ENCODE measurements around the genes MS4A7, MS4A10 and CD6.

GRCh38 chr11:60263545-60263918 is 16.9 kb upstream of the MS4A4A start:
- PRO-cap: no peak

DNA sequence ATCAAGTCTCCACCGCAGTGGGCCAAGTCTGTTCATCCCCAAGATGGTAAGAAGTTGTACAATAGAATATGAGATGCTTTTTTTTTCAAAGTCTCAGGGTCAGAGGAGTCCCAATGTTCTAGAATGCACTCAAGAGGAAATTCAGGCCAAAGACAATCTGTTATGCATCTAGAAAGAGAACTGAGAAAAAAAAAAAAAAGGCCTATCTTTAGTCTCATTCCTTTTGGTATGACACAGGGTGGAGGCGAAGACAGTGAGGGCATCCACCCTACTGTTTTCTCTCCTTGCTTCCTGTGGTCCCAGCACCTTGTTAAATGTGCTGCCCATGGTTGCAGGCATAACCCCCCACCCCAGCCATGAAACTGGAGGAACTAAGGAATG is 20.3 kb downstream of the MS4A6E start:
- PRO-cap: no peak

DNA sequence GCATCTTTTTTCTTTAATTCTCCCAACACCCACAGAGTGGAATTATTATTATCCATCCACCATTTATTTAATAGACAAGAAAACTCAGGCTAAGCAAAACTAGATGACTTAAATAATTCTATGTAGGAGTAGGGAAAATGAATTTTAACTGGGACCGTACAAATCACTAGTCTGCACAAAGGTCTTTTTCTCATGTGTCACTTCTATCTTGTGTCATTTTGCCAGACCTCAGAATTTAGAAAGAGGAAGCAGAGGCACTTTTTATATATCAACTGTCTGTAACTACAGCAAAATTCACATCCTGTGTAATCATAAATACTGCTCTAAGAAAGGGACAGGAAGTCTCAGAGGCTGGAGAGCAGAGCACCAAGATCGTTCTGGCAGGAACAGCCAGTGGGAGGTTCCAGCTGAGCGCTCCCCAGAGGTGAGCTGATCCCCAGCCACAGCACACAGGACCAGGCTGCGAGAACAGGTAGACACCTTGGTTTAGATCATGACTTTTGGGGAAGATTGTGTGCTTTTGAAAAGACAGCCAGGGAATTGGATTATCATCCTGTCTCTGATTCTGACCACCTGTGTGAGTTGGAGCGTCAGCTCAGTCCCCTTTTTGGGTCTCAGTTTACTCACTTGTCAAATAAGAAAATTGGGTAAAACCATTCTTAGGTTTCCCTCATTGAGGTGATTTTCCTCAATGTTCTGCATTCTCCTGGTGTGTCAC is at the start of gene MS4A7:
MS4A7 (plus strand) TSS at position 340 of the 718 bp plus-strand sequence.
- PRO-cap: no peak

DNA sequence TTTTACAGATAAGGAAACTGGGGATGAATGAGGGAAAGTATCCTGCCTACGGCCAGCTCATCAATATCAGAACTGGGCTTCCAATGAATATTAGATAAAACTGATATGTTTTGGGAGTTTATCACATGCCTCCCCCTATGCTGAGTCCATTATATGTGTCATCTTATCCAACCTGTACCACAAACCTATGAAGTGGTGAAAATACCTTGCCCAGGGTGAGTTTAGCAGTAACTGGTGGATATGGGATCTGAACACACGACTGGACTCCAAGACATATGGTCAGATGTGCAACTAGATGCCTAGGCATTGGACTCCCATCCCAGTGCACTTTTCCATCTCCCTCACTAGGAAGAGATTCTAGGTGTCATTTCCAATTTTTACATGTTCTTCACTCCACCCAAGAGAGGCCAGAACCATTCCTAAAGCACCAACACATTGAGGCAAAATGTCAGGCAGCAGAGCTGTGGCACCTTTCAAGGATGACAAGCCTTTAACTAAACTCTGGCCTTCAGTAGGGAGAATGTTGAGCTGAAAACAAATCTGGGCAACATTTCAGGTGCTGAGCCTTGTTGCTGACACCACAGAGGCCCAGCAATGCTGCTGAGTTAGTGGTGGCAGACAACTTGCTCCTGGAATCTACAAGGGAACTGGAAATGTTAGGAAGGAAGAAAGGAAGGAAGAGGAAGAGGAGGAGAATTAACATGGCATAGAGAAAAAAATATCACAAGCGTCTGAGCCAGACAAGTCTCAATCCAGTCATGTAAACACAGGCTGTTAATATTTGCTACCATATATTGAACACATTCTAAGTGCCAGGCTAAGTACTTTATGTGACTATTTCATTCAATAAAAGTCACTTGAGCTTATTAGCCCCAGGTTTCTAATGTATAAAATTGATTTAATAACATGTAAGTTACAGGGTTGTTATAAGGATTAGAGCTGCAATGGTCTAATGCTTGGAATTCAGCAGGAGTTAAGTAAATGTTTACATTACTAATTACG is 3.5 kb downstream of the MS4A7 start:
- PRO-cap: no peak

- PRO-cap: no peak
Observed at GRCh38 chr11:60594306-60594526, 79.0 kb downstream of the MS4A13 start.

GRCh38 chr11:60711062-60711781 is 11.8 kb downstream of the MS4A8 start:
- PRO-cap: no peak

DNA sequence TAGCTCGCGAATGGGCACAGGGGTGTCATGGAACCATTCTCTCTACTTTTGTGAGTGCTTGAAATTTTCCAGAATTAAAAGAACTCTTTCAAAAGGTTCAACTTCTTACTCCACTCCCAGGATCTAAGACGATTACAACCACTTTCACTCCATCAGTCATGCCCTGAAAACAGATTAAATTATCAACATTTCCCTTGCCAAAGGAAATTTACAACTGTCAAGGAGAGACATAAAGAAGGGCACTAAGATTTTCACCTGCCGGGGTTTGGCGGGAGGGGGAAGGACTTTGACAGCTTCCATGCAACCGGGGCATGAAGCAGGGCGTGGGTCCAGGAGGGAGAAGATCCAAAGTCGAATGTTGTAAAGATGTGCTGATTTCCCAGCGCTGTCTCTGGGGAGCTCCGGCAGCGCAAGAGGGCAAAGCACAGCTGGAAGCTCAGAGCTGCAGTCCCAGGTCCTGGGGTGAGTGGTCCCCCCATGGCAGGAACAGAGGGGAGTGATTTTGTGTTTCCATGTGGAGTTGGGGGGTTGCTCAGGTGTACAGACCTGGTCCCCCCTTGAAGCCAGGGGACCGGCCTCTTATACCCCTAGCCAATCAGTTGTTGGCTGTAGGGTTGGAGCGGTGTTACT is at the start of gene MS4A10:
MS4A10 (plus strand) TSS at position 374 of the 630 bp plus-strand sequence.
- PRO-cap: no peak

- PRO-cap: no peak
Observed at GRCh38 chr11:60786477-60787107, 1.5 kb downstream of the MS4A10 start.

- PRO-cap: no peak
Observed at GRCh38 chr11:60854164-60854598, 1.6 kb downstream of the PTGDR2 start.

DNA sequence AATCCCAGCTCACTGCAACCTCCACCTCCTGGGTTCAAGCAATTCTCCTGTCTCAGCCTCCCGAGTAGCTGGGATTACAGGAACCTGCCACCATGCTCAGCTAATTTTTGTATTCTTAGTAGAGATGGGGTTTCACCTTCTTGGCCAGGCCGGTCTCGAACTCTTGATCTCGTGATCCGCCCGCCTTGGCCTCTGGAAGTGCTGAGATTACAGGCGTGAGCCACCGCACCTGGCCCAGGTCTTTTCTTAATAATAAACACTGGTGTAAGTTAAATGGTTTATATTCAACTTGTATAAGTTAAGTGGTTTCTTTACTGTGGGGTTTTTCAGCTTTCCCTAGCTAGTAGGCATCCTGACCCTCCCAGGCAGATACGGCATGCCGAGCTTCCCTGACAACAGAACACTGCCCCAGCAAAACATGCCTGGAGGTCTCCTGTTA is 17.0 kb downstream of the PRPF19 start:
- PRO-cap: no peak

DNA sequence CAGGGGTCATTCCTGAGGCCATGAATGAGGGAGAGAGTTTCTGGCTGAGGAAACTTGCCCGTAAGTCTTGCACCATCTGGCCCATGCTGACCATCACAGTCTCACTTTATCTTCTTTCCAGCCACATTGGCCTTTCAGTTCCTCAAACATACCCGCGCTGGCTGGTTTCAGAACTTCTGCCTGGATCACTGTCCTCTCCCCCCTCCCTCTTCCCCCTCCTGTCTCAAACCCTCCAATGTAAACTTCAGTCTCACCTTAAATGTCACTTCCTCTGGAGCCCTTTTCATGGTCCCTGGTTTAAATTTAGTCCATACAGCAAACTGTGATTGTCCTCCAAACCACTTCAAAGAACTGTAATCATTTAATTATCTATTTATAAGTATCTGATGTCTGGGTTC is 3.7 kb upstream of the TMEM109 start:
- PRO-cap: no peak

GRCh38 chr11:60952791-60952996 is 718 bp upstream of the SLC15A3 start:
- PRO-cap: no peak

GRCh38 chr11:60971213-60972028 is at the start of gene CD6:
Gene CD6 (plus strand): TSS chr11:60971680.
- PRO-cap: bidirectional peak, plus-strand start at chr11:60971726, minus-strand start at chr11:60971541

DNA sequence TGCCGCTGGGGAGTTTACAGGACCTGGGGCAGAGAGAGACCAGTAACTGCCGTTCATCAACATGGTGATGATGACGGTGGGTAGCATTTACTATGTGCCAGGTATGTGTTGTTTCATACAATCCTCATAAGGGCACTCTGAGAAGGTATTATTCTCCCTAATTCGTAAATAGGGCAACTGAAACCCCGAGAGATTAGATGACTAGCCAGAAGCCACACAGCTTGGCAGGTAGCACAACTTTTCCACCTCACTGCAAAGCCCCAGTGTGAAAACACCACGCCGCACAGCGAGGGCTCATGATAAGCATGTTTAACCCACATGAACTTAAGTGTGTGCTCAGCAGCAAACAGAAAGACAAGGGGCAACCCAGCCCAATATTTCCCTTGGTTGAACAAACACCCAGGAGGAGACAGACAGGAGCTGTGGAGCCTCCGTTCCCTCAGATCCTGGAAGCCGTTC is 52.1 kb downstream of the CD6 start:
- PRO-cap: no peak

GRCh38 chr11:61042601-61042930 is 59.7 kb upstream of the CD5 start:
- PRO-cap: bidirectional peak, plus-strand start at chr11:61042723, minus-strand start at chr11:61042467

DNA sequence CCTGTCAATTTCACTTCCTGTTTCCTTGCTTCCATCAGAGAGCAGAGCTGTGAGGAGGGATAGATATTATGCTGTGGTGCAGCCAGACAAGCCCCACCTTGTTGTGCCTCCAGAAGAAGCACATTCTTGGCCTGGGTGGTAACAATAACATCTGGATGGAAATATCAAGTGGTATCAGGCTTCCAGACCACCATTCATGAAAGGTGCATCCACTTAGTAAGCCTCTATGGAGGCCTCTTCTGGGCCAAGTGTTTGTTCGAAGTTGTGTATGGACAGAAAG is 40.7 kb upstream of the CD5 start:
- PRO-cap: no peak

DNA sequence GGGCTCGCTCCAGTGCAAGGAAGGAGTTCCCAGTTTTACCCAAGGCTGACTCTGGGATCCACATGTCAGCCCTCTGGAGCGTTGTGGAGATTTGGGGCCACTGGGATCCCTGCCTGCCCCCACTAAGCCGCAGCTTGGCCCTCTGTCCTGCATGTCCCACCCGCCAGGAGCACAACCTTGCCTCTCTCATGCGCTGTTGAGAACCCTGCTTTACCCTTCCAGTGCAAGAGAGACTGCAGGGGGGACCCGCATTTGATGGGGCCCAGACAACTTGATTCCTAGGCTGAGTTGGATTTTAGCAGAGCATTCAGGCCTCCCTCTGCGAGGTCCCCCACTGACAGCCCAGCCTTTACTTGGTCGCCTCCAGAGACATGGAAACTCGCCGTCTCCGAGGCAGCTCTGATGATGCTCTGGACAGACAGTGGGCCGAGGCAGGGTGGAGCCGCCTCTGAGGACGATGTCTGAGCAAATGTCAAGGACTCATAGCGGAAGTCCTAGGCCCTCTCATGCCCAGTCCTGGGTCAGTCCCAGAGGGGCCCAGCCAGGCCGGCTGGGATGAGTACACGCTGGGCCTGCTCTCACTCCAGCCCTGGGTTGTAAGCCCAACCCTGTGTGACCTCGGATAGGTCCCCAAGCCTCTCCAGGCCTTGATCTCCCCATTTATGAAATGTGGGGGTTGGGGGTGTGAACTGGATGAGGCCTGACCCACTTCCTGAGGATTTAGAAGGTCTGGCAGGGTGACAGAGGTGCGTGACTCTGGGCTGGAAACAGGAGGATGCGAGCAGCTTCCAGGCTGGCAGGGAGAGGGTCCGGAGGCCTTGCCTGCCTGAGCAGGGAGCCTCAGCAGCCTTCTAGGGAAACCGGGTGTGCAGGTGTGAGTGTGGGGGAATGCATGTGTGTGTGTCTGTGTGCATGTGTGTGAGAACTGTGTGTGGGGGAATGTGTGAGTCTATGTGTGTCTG is 642 bp downstream of the CD5 start:
- PRO-cap: no peak

- PRO-cap: no peak
Observed at GRCh38 chr11:61128716-61129128, 26.4 kb downstream of the CD5 start.

DNA sequence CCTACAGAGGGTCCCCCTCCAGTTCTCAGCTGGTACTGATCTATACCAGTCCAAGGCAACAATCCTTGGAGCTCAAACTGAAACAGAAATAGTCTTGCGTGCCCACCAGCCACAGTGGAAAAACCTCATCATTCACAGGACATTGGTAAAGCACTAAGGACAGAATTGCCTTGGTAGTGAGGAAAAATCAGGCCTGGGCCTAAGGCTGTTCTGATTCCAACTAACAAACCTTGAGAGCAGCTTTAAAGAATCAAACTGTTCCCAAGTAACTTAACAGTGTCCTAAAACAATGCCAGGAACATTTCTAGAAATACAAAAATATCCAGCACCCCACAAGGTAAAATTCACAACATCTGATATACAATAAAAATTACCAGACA is 7.4 kb downstream of the VPS37C start:
- PRO-cap: no peak

DNA sequence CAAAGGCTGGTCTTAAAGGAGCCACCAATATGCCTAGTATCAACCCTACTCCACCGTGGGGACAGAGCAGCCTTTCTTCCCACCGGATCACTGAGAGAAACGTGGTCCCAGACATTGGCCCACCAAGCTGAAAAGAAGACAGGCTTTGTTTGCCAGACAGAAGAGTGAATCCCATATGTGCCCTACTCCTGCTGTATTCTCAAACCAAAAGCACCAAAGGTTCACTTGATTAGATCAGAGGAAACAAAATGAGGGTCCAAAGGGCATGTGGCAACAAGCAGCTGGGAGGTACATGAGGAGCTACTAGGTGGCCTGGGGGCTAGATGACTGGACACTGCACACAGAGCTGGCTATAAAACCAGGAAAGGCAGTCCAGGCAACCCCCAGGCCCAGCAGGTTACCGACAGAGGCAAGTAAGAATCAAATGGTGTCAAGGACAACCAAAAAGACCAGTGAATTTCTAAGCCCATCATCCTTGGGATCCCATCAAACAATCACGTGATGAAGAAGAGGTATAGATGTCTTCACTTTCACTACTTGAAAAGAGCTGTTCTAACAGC is 3.7 kb upstream of the VWCE start:
- PRO-cap: no peak

Data from natural killer cell (primary cell).